GM12892 (cell line): ENCODE results near the gene SET.

GRCh38 chr9:128688181-128689337, at the start of gene SET:
Gene SET, plus strand, starts transcription at chr9:128689222.
- RRBS: 1% methylated on average over 44 of the region's 110 CpGs

GRCh38 chr9:128770800-128771041, 1.0 kb downstream of the ZER1 start:
- RRBS: no CpG with 5 or more reads among the region's 6 CpGs

- RRBS: no CpG with 5 or more reads among the region's 4 CpGs
Measured at GRCh38 chr9:128787781-128788105, 690 bp downstream of the TBC1D13 start.

DNA sequence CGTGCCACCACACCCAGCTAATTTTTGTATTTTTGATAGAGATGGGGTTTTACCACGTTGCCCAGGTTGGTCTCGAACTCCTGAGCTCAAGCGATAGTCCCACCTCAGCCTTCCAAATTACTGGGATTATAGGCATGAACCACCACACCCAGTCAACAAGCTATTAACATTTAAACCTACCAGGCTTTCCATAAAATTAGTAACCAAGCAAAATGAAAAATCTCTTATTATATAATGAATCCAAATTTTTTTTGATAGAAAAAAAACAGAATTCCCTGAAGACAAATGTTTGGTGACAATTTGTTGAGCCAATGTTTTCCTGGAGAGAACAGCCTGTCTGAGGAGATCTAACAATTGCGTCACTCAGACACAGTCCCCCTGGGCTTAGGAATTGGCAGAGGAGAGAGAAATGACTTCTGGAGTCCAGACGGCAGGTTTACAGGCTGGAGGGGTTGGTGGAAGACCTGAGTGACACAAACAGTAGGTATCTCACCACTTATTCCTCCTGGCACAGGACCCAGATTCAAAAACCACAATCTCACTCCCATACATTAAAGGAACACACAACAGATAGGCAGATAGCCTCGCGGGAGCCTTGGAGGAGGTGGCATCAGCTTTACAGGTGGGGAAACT, 3.4 kb downstream of the KYAT1 start:
- RRBS: no CpG with 5 or more reads among the region's 8 CpGs

DNA sequence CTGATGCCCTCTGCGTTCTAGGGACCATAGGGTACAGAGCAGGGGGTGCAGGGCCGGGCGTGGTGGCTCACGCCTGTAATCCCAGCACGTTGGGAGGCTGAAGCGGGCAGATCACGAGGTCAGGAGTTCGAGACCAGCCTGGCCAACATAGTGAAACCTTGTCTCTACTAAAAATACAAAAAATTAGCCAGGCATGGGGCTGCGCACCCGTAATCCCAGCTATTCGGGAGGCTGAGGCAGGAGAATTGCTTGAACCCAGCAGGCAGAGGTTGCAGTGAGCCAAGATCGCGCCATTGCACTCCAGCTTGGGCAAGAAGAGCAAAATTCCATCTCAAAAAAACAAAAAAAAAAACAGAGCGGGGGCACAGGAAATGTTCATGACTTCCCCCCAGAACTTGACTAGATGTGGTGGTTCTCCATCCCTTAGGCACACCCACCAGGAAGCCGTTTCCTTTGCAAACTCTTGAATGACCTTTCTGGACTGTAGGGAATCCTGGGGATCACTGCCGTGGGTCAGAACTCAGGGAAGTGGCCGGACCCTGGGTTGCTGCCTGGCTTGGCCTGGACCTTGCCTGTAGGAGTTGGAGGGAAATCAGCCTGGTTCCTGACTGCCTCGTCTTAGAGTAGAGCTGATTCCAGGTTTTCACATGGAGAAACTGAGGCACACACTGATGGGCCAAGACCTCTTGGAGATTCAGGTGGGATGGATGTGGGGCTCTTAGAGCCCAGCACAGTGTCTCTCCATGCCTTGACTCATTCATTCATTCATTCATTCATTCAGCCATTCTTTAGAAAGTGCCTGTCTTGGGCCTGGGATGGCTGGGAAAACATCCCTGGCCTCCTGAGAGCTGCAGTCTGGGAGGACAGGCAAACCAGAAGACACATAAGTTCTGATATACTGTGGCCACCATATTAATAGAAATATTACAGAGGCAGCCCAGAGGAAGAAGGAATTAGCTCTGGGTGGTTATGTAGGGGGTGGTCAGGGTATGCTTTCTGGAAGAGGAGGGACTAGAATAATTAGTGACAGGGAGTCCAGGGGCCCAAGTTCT, 2.0 kb downstream of the LRRC8A start:
- RRBS: no CpG with 5 or more reads among the region's 18 CpGs

- RRBS: no CpG with 5 or more reads among the region's 26 CpGs
Measured at GRCh38 chr9:128892119-128893147, 10.5 kb downstream of the LRRC8A start.

DNA sequence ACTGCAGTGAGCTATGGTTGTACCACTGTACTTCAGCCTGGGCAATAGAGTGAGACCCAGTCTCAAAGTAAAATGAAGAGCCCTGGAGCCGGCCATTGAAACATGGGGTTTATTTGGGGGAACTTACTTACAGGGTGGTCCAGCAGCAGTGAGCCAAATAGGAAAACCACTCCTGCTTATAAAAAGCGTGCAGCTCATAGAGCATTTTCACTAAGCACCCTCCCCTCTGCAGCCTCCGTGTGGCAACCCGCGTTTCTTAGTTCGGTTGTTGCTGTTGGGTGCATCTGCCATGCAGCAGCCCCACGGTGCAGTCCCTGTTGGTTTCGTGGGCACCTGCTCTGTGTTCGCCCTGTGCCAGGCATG, 10.2 kb upstream of the PHYHD1 start:
- RRBS: no CpG with 5 or more reads among the region's 9 CpGs

DNA sequence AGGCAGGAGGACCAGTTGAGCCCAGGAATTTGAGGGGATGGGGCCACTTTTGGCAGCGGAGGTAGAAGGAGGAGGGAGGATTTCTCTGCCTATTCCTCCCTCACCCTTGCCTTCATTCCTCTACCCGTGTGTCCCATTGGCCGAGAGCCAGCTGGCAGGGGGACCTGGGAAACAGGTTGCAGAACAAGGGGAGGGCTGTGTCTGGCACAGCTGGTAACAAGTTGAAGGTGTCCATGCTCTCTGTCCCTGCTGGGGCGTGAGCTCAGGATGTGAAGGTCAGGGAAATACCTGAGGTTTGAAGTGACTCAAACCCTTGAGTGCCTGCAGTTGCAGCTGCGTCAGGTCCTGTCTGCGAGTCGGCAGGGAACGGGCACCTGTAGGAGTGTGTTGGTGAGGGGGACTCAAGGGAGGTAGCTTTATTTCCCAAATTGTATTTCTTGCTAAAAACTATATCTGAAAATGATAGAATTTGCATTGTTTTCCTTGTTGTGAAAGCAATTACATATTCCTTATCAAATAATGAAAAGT, 16.2 kb downstream of the MIGA2 start:
- RRBS: no CpG with 5 or more reads among the region's 8 CpGs

GRCh38 chr9:129140479-129141335, 29.5 kb downstream of the PTPA start:
- RRBS: no CpG with 5 or more reads among the region's 9 CpGs

DNA sequence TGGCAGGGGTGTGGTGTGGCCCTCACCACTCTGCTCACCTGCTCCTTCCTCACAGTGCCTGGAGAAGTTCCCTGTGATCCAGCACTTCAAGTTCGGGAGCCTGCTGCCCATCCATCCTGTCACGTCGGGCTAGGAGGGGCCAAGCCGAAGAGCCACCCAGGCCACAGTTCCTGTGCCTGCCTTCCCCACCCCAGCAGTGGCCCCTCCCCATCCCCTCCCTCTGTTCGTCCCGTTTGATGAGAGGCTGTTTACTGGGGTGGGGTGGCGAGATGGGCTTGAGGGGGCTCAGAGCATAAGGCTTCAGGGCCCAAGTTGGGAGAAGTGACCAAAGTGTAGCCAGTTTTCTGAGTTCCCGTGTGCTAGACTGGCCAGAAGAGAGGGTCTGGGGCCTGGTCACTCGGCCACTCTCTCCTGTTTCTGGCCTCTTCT, 30.7 kb downstream of the IER5L start:
- RRBS: no CpG with 5 or more reads among the region's 9 CpGs

GRCh38 chr9:129164039-129164597, 13.9 kb downstream of the IER5L start:
- RRBS: no CpG with 5 or more reads among the region's 11 CpGs

DNA sequence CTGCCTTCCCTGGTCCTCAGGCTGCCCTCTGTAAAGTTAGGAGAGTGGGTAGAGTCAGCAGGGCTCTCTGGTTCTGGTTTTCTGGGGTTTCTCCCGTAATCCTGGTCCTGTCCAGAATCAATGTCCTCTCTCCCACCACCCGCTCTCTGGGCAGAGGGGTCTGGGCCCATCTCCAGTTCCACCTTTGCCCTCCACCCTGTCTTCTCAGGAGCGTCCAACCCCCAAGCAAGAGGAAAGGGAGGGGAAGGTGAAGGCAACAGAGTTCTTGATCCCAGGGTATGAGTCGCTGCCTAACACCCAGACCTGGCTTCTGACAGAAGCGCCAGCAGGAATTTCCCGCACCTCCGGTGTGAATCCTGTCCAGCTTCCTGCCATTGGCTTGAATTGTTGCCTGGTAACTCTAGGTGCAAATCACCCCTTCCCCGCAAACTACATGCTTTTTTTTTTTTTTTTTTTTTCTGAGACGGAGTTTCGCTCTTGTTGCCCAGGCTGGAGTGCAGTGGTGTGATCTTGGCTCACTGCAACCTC, 84.1 kb upstream of the IER5L start:
- RRBS: no CpG with 5 or more reads among the region's 10 CpGs

- RRBS: no CpG with 5 or more reads among the region's 26 CpGs
Measured at GRCh38 chr9:129321140-129321946, 143.3 kb upstream of the IER5L start.

DNA sequence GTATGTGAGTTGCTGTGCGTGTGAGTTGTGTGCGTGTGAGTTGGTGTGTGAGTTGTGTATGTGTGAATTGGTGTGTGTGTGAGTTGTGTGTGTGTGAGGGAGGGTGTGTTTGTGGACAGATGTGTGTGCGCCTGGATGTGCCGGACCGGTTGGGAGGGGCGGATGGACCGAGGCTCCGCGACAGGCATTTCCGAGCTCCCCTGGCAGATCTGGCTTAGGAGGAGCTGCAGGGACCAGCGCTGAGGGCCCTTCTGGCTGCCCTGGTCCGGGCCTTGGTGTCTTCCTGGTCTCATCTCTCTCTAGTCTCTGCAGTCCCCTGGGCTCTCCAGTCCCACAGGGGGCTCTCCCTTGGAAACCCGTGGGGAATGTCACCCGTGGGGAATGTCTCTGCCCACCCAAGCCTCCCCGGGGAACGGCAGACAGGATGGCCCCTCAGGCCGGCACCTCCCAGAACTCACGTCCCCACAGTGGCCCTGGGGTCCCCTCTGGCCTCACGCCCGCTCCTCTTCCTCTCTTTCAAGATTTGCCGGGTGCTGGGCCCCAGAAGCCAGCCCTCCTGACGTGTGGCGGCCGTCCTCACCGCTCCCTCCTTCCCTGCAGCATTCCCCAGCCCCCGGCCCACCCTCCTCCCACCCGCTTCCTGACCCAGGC, 162.9 kb upstream of the IER5L start:
- RRBS: 39% methylated on average over 6 of the region's 27 CpGs

DNA sequence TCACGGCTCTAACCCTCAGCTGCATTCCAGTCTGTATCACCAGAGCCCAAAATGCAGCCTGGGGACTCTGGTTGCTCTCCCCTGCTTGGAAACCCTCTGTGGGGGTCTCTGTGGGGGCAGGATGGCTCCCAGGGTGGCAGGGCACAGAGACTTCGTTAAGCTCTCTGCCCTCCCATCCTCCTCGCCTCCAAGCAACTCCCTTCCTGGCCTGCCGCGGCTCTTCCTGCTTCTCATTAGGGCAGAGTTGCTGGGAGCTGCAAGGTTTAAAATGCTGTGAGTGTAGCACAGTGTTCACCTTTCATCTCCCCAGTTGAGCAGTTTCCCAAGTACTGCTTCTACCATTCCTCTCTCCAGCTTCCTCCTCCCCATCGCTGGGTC, 188.6 kb downstream of the C9orf50 start:
- RRBS: no CpG with 5 or more reads among the region's 6 CpGs

DNA sequence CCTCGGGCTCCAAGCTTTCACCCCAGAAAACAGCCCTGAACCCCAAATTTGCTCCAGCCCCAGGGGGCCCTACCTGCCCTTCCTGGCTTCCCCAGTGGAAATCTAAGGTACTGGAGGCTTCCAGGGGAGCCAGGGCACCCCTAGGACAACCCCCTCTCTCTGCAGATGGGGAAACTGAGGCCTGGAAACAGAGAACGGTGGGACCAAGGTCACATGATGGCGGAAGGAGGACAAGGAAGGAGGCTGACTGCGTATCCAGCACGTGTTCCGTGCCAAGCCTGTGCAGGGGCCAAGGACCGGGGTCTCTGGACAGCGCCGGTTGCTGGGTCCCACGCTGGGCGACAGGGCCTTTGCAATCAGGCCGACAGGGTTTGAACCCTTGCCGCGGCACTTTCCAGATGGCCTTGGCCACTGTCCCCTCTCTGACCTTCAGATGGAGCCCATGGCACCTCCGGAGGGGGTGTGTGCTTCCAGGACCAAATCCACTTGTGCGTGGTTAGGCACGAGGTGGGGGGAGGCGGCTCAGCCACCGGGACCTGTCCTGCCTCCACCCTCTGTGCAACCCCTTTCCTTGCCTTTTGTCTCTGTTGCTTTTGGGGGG, 183.1 kb downstream of the C9orf50 start:
- RRBS: 16% methylated on average over 4 of the region's 19 CpGs

DNA sequence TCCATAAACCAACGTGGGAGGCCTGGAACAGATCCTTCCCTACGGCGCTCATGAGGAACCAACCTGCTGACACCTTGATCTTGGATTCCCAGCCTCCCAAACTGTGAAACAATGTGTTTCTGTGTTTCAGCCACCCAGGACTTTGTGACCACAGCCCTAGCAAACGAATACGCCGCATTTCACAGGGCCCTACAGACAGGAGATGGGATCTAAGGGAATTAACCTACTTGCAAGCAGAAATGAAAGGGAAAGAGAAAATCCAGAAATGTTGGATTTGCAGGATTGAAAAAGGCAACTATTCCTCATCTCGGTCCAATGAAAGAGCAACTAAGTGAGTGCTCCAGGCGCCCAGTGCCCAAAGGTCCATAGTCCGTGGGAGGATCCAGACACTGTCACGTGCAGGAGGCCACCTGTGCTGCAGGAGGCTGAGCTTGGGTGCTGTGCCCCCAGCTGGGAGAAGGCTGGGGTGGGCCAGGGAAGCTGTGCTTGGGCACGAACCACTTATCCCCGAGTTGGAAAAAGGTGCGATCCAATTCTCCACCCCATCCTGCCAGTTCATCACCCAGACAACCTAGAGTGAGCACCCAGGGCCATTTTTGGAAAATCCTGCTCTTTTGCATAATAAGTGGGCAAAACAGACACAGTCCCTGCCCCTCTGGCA, 178.0 kb downstream of the C9orf50 start:
- RRBS: no CpG with 5 or more reads among the region's 13 CpGs

GRCh38 chr9:129486647-129487300, 134.1 kb downstream of the C9orf50 start:
- RRBS: no CpG with 5 or more reads among the region's 11 CpGs

- RRBS: 25% methylated on average over 63 of the region's 101 CpGs
Measured at GRCh38 chr9:129549574-129550804, 70.9 kb downstream of the C9orf50 start.

GRCh38 chr9:129619825-129620925, 726 bp downstream of the C9orf50 start:
- RRBS: 1% methylated on average over 27 of the region's 95 CpGs